Tongue (tissue), 2 donors: ENCODE results near the genes XAGE1A, SSX2, FAM156B and APEX2.

- RAMPAGE, long total RNA, result no peak
These were observed 43.0 kb downstream of the CENPVL3 start for GRCh38 chrX:51575773-51576070.

- RAMPAGE, long total RNA, result no peak
These were observed at the start of gene XAGE1A for GRCh38 chrX:52495604-52495958. Gene XAGE1A, plus strand, starts transcription at chrX:52495808.

DNA sequence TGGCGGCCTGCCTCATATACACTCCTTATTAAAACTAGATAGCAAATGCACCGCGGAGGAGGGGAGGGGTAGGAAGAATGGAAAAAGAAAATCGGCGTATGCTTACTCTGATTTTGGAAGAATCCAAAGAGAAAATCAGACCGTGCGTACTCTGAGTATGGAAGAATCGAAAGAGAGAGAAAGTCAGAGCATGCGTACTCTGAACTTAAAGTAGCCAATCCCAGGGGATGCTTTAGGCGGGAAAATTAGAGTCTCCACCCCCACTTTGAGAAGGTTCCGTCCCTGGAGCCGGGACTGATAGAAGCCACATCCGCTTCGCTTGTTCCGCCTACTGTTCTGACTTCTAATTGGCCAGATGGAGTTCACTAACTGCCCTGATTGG, at the start of gene SSX2:
SSX2 (minus strand) TSS at position 173 of the 382 bp plus-strand sequence.
- RAMPAGE, long total RNA, result no peak

- RAMPAGE, long total RNA, result no peak
These were observed at the start of gene FAM156B for GRCh38 chrX:52897083-52897612. Gene FAM156B, plus strand, starts transcription at chrX:52897330.

DNA sequence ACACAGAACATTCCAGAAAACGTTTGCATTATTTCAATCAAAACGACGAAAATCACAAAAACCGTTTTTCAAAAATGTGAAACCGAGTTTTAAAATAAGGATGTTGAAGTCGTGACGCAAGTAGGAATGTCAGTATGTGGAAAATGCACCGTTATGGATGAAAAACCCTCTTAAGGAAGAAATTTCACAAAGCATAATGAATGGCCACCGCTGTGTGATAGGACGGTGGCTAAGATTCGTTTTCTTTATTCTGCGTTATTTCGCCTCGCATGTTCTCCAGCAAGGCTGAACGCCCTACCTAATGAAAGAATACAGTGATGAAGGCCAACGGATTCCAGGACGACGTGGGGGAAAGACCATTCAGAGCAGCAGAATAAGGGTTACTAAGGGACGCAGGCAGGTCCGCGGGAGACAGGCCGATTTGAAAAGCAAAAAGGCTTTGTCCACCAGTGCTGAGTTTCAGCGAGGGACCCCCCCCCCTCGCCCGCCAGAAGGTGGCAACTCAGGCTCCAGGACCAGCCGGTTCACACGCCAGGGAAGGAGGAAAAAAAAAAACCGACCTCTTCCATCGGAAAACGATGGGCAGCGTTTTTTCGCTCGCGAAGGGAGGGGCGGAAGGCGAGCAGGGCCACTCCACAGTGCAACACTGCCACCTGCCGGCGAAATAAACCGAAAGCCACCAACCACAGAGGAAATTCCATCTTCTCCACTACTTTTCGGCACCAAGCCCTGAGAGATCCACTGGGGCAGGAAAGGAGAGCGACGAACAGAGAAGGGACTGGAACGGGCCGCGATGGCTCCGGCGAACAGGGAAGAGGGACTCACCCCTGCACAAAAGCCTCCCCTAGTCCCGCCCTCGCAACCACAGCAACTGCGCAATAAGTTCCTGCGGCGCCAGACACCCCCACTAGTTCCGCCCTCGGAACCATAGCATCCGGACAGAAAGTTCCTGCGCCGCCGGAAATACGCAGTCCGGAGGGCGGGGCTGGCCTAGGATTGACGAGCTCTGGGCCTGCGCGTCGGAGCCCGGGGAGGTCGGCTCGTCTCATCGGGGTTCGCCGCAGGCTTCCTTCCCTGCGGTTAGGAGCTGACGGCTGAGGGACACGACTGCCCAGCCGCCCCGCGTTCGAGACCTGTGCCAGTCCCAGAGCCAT, 23.7 kb downstream of the FAM156A start:
- RAMPAGE, long total RNA, result no peak

DNA sequence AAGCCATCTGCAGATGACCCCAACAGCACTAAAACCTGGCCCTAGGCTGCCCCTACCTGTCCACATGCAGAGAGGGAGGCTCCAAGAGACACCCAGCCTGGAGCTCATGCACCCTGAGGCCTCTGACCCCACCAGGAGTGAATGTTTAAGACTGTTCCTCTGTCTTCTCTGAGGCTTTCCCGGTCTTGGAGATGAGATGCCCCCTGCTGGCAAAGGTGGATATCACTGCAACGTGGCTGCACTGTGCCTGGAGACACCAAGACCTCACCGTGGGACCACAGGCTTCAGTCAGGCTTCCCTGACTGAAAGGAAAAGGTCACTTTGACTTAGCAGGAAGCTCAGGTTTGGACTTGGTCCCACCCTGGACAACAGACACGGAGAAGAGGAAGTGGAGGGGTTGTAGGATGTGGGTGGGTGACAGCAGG, 31.7 kb upstream of the FAM156A start:
- RAMPAGE, long total RNA, result no peak

DNA sequence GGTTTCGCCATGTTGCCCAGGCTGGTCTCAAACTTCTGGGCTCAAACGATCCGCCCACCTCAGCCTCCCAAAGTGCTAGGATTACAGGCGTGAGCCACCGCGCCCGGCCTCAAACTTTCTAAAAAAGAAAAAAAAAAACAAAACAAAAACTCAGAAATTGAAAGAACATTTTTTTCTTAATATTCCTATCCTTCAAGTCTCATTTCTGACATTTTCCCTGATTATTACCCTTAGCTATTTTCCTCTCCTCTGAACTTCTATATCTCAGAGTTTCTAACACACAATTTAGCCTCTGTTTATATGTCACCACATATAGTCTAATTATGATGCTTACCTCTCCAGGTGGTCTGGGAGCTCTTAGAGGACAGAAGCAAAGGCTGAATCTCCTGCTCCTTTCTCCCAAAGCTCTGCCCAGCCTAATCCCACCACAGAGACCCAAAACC, 10.8 kb downstream of the KDM5C start:
- RAMPAGE, long total RNA, result no peak

GRCh38 chrX:53380341-53380701, 42.1 kb downstream of the SMC1A start:
- RAMPAGE, long total RNA, result no peak

DNA sequence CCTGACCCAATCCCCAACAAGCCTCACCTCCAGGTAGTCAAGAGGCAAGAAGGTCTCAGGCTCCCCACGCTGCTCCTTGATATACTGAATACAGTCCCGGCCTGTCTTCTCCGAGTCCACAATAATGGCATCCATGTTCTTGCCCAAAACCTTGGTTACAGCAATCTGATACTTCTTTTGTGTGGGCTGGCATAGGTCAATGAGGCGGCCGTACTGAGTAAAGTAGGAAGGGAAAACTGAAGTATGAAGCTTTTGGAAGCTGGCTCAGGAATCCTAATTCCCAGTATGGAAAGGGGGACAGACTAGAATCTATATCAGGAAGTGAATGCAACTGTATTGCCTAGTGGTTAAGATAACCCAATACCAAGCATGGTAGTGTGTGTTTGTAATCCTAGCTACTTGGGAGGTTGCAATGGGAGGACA, 16.7 kb downstream of the SMC1A start:
- RAMPAGE, long total RNA, result no peak

GRCh38 chrX:53592198-53592876, 94.2 kb downstream of the HUWE1 start:
- RAMPAGE, long total RNA, result no peak

DNA sequence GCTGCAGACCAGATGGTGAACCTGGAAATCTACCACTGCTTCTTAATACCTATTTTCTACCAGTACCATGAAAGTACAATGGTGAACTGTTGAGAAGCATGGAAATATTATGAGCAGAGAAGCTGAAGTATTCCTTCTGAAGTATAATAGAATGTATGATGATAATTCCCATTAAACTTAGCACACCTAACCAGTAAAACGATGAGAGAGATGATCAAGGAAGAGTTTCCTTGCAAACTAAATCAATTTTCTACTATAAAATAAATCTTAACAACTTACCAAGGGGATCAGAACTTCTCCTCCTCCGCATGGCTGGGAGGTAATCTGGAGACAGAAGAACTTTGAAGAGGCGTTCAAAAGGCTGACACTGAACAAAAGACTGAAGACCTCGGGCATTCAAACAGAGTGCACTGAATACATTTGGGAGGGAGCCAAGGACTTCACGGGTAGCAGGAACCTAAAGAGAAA, 69.8 kb downstream of the HUWE1 start:
- RAMPAGE, long total RNA, result no peak

GRCh38 chrX:54548399-54549095, 18.5 kb downstream of the GNL3L start:
- RAMPAGE, long total RNA, result no peak

DNA sequence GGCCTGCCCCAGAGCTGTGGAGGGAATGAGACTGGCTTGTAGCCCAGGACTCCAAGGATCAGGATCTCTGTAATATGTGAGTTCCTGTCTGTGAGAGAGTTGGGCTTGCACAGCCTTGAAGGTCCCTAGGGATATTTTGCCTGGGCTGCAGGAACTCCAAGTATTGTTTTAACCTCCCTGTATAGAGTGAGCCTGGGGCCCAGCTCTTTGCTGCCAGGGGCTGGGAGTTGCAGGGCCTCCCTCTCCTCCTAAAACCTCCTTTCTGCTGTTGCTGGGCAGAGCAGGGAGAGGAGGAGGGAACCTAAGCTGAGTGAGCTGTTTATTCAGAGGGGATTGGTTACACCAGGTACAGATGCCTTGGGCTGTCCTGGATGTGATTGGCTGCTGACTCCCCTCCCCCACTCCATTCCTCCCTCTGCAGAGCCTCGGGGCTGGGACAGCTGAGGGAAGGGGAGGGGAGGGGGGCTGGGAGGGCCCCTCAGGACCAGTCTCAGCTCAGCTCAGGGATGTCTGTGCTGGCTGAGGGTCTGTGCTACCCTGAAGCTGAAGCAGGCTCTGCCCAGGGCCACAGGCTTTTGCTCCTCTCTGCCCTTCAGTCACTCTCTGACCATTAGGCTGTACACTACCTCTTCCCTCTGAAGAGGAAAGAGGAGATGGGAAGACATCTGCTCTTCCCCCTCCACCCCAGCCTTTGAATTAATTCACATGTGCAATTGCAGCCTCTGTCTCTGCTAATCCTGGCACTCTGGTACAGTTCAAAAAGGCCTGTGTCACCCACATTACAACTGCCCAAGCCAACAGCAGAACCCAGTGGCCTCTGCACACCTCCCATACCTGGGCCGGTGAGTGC, 23.4 kb downstream of the ITIH6 start:
- RAMPAGE, long total RNA, result no peak

- RAMPAGE, long total RNA, result no peak
These were observed 7.6 kb downstream of the MAGED2 start for GRCh38 chrX:54815148-54815496.

DNA sequence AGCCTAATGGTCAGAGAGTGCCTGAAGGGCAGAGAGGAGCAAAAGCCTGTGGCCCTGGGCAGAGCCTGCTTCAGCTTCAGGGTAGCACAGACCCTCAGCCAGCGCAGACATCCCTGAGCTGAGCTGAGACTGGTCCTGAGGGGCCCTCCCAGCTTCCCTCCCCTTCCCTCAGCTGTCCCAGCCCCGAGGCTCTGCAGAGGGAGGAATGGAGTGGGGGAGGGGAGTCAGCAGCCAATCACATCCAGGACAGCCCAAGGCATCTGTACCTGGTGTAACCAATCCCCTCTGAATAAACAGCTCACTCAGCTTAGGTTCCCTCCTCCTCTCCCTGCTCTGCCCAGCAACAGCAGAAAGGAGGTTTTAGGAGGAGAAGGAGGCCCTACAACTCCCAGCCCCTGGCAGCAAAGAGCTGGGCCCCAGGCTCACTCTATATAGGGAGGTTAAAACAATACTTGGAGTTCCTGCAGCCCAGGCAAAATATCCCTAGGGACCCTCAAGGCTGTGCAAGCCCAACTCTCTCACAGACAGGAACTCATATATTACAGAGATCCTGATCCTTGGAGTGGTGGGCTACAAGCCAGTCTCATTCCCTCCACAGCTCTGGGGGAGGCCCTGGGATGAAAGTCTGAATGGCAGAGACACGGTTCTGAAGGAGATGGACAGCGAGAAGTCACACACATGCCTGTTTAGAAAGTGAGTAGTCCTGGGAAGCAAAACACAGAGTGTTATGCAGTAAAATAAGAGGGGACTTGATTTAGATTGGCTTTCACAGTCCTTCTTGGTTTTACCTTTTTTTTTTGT, 33.9 kb downstream of the MAGED2 start:
- RAMPAGE, long total RNA, result no peak

GRCh38 chrX:54999523-55000870, at the start of gene APEX2:
Gene APEX2, plus strand, starts transcription at chrX:55000363.
- RAMPAGE, long total RNA, result start-site peak on the plus strand at chrX:55000311-55000385, 36 and 11 reads in 2 replicates

- RAMPAGE, long total RNA, result no peak
These were observed 18.4 kb downstream of the FAM104B start for GRCh38 chrX:55142436-55143061.

DNA sequence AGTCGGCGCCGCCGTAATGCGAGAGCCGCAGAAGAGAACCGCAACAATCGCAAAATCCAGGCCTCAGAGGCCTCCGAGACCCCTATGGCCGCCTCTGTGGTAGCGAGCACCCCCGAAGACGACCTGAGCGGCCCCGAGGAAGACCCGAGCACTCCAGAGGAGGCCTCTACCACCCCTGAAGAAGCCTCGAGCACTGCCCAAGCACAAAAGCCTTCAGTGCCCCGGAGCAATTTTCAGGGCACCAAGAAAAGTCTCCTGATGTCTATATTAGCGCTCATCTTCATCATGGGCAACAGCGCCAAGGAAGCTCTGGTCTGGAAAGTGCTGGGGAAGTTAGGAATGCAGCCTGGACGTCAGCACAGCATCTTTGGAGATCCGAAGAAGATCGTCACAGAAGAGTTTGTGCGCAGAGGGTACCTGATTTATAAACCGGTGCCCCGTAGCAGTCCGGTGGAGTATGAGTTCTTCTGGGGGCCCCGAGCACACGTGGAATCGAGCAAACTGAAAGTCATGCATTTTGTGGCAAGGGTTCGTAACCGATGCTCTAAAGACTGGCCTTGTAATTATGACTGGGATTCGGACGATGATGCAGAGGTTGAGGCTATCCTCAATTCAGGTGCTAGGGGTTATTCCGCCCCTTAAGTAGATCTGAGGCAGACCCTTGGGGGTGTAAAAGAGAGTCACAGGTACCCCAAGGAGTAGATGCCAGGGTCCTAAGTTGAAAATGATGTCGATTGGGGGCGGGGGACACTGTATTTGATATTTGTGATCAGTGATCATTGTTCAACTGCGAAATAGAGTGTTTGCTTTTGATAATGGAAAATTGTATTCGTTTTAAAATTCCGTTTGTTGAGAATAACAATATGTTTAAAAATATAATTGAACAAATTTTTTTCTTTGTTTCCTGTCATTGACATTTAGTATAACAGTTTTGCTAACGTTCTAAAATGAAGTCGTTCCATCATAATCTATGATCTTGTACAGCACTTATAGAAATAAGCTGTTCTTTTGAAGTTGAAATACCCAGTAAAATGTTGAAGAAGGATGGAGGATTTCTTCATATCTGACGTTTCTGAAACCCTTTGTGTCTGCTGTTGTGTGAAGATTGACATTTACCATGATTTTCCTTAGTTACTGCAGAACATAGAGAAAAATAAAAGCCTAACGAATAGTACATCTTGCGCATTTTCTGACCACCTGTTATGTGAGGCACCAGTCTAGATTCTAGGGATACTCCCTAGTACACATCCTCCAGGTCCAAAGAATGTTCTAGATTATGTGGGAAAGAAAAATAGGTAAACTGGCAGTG, 920 bp downstream of the MAGEH1 start:
- RAMPAGE, long total RNA, result no peak

DNA sequence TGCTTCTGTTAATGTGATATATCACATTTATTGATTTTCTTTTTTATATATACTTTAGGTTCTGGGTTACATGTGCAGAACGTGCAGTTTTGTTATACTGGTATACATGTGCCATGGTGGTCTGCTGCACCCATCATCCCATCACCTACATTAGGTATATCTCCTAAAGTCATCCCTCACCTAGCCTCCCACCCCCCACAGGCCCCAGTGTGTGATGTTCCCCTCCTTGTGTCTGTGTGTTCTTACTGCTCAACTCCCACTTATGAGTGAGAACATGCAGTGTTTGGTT, 45.0 kb downstream of the FOXR2 start:
- RAMPAGE, long total RNA, result no peak

DNA sequence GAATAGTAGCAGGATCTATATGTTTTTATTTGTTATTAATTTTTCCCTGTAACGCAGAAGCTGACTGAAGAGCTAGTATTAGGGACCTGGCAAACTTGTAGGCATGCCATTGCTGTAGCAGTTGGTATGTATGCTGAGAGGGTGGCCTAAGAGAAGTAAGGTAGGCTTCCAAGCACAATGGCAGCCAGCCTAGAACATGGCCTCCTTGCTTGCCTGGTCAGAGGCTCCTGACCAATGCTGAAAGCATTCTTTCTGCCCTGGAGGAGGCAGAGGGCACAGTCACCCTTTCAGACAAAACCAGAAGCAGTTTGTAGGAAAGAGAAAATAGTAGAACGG, 215.0 kb upstream of the KLF8 start:
- RAMPAGE, long total RNA, result no peak